ENCODE measurements around the genes TUSC1, TEK, EQTN, LINGO2 and RIGI.

DNA sequence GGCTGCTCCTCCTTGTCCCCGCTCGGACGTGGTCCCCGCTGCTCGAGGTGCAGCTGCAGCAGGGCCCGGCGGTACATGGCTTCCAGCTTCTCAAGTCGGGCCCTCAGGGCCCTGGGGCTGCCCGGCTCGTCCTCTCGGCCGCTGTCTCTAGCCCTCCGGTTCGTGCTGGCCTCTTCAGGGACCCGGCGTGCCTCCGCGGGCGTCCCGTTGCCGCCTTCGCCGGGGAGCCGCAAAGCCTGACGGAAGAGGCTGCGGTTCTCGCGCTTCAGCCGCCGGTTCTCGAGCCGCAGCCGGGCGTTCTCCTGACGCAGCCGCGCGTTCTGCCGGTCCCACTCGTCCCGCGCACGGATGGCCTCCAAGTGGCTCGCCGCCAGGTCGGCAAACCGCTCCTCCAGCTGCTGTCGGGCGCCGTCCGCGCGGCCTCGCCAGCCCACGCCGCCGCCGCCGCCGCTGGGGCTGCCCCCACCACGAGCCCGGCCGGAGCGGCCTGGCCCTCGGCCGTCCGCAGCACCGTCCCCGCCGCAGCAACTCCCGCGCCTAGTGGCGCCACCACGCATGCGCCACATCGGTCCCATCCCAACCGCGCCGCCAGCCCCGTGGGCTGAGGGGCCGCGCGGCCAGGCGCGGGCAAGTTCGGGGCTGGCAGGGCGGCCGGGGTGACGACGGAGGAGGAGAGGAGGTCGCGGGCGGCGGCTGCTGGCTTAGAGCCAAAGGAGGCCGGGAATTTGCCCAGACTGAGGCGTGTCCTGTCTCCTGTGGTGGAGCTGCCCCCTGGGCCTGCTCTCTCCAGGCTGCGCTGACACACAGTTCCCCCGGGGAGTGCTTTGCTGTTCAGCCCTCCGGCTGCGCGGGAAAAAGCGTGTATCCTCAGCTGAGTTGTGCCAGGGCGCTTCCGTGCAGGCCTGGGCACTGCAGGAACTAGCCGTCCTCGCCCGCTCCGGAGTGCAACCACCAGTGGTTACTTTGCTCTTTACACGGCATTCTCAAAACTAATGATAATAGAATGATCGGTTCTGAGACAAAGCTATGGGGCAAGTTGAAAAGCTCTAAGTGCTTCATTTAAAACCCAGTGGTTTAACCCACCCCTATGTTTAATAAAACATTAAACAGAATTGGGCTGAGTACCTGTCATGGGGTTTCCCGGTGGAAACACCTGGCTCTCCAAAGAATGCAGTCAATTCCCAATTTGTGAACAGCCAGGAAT, at the start of gene TUSC1:
Gene TUSC1 (minus strand): TSS at position 698 of the 1,204 bp plus-strand sequence.
- PRO-cap, result bidirectional peak, plus-strand start at position 630 of the sequence, minus-strand start at position 539 of the sequence; bidirectional peak, plus-strand start at position 747 of the sequence, minus-strand start at position 698 of the sequence; bidirectional peak, plus-strand start at position 818 of the sequence, minus-strand start at position 779 of the sequence
- RAMPAGE, long total RNA, 2 experiments, result no peak in any of the 2 experiments

DNA sequence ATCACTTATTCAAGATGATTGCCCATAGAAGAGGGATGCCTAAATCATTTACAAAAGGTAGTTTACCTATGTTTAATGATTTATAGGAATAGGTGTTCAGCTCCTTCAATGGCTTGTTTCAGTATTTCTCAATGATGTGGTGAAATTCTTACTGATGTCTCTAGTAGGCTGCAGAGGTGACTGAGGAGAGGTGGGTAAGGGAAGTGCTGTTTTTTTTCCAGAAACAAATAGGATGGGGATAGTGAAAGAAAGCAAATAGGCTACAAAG, 1.7 kb downstream of the LRRC19 start:
- PRO-cap, result no peak
- RAMPAGE, long total RNA, 2 experiments, result no peak in any of the 2 experiments

- PRO-cap, result no peak
- RAMPAGE, long total RNA, 2 experiments, result no peak in any of the 2 experiments
These were observed 30.3 kb upstream of the TEK start for GRCh38 chr9:27078662-27079097.

DNA sequence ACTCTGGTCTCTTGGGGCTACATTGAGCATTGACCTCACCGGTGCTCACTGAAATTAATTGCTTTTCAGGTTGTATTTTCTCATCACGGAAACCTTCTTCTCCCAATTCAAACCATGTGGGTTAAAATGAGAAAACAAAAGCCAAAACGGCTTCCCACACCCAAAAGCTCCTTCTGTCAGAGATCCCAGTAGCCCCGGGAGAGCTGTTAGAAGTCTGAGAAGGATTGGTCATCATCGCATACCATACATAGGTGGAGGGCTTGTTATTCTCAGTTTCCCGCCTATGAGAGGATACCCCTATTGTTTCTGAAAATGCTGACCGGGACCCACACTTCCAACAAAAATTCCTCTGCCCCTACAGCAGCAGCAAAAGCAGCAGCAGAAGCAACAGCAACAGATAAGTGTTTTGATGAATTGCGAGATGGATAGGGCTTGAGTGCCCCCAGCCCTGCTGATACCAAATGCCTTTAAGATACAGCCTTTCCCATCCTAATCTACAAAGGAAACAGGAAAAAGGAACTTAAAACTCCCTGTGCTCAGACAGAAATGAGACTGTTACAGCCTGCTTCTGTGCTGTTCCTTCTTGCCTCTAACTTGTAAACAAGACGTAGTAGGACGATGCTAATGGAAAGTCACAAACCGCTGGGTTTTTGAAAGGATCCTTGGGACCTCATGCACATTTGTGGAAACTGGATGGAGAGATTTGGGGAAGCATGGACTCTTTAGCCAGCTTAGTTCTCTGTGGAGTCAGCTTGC, at the start of gene TEK:
Gene TEK (plus strand): TSS at position 348 of the 756 bp plus-strand sequence.
- PRO-cap, result no peak
- RAMPAGE, long total RNA, 2 experiments, result no peak in any of the 2 experiments

DNA sequence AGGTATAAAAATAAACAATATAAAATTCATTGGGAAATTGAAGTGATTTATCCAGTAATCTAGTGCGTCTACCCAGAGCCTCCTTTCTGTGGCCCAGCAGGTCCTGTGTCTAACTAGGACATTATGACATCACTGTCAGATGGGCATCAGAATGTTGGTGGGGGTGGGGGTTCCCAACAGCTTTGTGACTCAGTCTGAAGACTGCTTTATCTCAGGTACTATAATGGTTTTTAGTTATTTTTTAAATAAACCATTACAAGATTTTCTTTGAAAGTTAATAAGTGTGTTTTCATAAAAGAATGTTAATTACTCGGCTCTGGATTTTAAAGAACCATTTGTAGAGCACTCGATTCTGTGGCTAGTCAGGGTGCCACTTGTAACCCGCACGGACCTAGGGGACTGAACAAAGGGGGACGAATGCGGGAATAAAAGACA, at the start of gene EQTN:
Gene EQTN (minus strand): TSS at position 125 of the 435 bp plus-strand sequence.
- PRO-cap, result no peak
- RAMPAGE, long total RNA, 2 experiments, result no peak in any of the 2 experiments

DNA sequence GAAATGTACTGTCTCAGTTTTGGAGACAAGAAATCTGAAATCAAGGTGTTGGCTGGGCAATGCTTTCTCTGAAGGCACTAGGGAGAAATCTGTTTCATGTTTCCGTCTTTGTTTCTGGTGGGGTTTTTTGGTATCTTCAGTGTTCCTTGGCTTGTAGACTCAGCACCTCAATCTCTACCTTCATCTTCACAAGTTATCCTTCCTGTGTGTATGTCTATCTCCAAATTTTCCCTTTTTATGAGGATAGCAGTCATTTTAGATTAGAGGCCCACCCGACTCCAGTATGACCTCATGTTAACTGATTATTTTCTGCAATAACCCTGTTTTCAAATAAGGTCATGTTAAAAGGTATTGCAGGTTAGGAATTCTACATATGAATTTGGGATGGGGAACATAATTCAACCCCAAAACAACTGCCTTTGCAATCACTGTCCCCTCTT, 47.8 kb upstream of the IFNK start:
- PRO-cap, result no peak
- RAMPAGE, long total RNA, 2 experiments, result no peak in any of the 2 experiments

- PRO-cap, result no peak
- RAMPAGE, long total RNA, 2 experiments, result no peak in any of the 2 experiments
These were observed 128.4 kb upstream of the C9orf72 start for GRCh38 chr9:27701527-27702163.

- PRO-cap, result no peak
- RAMPAGE, long total RNA, 2 experiments, result start-site peak on the minus strand in 1 of 2 experiments, at chr9:29213410-29213432 at its widest, 7 reads per replicate
These were observed at the start of gene LINGO2 for GRCh38 chr9:29212953-29214176. LINGO2 (minus strand) TSS chr9:29213601.

- PRO-cap, result no peak
- RAMPAGE, long total RNA, 2 experiments, result no peak in any of the 2 experiments
These were observed 68.6 kb downstream of the RIGI start for GRCh38 chr9:32457251-32457871.

- PRO-cap, result bidirectional peak, plus-strand start at chr9:32526348, minus-strand start at chr9:32526213
- RAMPAGE, long total RNA, 2 experiments, result no peak in any of the 2 experiments
These were observed at the start of gene RIGI for GRCh38 chr9:32525825-32526446. RIGI (minus strand) TSS chr9:32526196.

GRCh38 chr9:32541625-32542487, 10.3 kb upstream of the SMIM27 start:
- PRO-cap, result no peak
- RAMPAGE, long total RNA, 2 experiments, result no peak in any of the 2 experiments

DNA sequence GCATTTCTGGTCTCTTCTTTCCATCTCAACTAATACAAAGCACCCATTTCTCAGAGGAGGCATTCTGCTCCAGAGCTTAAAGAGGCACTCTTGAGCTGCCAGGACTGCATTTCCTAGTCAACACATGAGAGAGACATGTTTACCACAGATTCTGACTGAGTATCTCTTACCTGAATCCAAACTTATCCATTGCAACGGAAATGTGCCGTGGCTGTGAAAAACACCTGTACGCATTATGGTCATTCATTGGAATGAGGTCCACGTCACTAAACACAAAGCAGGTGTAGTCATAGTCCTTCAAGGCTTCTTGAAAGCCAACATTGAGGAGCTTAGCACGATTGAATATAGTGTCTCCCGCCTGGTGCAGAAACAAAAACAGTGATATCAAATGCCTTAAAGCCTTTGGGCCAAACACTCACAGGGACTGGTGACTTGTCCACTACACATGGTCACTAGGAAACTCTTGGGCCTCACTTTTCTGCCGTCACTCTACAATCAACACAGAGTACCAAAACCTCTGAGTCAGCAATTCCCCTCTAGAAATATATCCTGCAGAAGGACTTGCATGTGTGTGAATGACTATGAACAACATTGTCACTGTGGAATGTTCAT, 43.9 kb upstream of the SMU1 start:
- PRO-cap, result no peak
- RAMPAGE, long total RNA, 2 experiments, result no peak in any of the 2 experiments

GRCh38 chr9:33127945-33128919, 38.9 kb downstream of the B4GALT1 start:
- PRO-cap, result no peak
- RAMPAGE, long total RNA, 2 experiments, result no peak in any of the 2 experiments

- PRO-cap, result no peak
- RAMPAGE, long total RNA, 2 experiments, result no peak in any of the 2 experiments
These were observed 31.5 kb downstream of the B4GALT1 start for GRCh38 chr9:33135536-33136075.

- PRO-cap, result no peak
- RAMPAGE, long total RNA, 2 experiments, result no peak in any of the 2 experiments
These were observed 13.1 kb upstream of the SPINK4 start for GRCh38 chr9:33227002-33227212.

- PRO-cap, result no peak
- RAMPAGE, long total RNA, 2 experiments, result no peak in any of the 2 experiments
These were observed 10.2 kb downstream of the BAG1 start for GRCh38 chr9:33254067-33255033.

GRCh38 chr9:33262627-33263031, 1.9 kb downstream of the BAG1 start:
- PRO-cap, result no peak
- RAMPAGE, long total RNA, 2 experiments, result no peak in any of the 2 experiments

- PRO-cap, result no peak
- RAMPAGE, long total RNA, 2 experiments, result no peak in any of the 2 experiments
These were observed 52.0 kb downstream of the AQP7 start for GRCh38 chr9:33350345-33350748.

- PRO-cap, result no peak
- RAMPAGE, long total RNA, 2 experiments, result no peak in any of the 2 experiments
These were observed 7.2 kb downstream of the AQP7 start for GRCh38 chr9:33394973-33395812.

DNA sequence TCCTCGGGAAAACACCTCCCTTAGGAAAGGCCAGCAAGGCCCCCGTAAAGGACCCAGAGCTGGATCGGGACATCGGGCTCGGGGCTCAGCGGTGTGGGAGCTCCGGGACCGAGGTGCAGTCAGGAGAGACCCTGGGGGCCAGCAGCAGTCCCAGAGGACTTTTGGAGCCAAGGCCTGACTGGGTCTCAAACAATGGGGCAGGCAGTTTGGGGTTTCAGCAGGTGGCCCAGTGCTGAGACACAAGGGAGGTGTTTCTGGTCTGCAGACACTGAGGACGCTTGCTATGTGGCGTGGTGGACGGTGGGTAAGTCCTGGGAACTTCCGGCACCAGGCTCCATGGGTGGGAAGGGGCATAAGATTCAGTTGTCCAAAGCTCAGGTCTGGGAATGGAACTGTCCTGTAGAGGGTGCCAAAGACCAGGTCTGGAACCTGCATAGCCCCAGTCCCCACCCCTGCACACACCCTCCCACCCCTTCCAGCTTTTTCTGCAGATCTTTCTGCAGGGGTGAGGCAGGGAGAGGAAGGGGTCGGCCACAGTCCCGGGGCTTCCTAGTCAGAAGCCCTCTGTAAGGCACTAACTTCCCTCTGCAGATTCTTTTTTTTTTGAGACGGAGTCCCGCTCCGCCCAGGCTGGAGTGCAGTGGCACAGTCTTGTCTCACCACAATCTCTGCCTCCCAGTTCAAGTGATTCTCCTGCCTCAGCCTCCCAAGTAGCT, 925 bp upstream of the AQP7 start:
- PRO-cap, result no peak
- RAMPAGE, long total RNA, 2 experiments, result no peak in any of the 2 experiments

All from breast epithelium (tissue), 2 donors.